Left lobe of liver (tissue), 1 donor: ENCODE data around the gene RAB1A.

- PRO-cap = no peak
Measured at GRCh38 chr2:64096022-64096700, 48.1 kb downstream of the PELI1 start.

GRCh38 chr2:64460821-64461597, 7.0 kb downstream of the LGALSL start:
- PRO-cap = no peak

DNA sequence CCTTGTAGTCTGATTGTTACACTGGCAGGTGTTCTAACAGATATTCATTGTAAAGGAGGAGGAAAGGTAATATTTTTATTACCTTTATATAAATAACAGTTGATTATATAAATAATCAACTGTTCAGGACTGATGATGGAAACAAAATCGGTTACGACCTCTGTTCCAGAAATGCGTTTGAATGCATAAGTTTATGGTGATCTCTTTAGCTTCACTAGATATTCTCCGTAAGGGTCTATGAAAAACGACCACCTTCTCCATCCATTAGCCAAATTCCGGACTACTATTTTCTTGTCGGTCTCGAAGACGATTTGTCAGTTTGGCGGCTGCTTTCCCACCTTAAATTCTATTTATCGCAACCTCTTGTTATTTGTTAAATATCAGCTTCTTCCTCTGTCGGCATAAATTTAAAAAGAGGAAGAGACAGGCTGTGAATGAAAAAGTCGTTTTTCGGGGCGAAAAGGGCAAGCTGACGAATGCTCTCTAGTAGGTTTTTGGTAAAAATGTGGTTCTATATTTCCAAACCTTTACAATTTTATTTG, 610 bp upstream of the AFTPH start:
- PRO-cap = no peak

DNA sequence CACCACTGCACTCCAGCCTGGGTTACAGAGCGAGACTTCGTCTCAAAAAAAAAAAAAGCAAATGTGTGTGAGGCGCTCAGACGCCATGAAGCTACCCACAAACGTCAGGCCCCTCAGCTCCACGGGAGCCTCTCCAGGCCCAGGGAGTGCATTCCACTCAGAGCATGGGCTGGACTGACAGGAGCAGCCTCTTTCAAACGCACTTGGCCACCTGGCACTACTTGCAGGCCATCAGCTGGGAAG, 26.9 kb downstream of the SERTAD2 start:
- PRO-cap = no peak

- PRO-cap = no peak
Measured at GRCh38 chr2:64634567-64635151, 19.1 kb downstream of the SERTAD2 start.

GRCh38 chr2:64637029-64637749, 16.5 kb downstream of the SERTAD2 start:
- PRO-cap = no peak

DNA sequence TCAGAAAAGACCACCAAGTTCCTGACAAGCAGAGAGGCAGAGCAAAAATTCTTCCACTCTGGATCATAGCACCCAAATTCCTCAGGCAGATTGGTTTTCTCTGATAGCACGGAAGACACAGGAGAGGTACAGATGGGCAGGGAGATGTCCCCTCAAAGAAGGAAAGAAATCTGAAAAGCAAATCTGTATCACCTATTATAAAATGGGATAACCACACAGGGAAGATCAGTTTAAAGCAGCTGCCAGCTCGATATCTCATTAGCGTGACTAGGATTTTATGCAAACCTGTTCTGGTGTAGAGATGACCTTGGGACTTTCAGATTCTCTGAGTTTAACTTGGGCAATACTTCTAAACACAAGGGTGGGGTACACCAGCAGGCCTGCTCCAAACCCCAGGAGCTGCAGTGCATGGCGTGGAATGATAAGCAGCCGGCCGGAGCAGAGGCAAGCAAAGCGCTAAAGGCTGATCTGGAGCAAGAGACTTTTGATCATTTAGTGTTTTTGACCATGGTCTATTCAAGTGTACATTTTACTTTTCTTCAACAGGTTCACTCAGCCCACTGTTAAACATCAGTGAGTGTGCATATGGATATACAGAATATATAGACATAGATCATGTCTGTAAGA, 4.7 kb downstream of the SERTAD2 start:
- PRO-cap = bidirectional peak, plus-strand start at position 388 of the sequence, minus-strand start at position 260 of the sequence

GRCh38 chr2:64685217-64685765, 31.6 kb upstream of the SERTAD2 start:
- PRO-cap = bidirectional peak, plus-strand start at chr2:64685701, minus-strand start at chr2:64685483

DNA sequence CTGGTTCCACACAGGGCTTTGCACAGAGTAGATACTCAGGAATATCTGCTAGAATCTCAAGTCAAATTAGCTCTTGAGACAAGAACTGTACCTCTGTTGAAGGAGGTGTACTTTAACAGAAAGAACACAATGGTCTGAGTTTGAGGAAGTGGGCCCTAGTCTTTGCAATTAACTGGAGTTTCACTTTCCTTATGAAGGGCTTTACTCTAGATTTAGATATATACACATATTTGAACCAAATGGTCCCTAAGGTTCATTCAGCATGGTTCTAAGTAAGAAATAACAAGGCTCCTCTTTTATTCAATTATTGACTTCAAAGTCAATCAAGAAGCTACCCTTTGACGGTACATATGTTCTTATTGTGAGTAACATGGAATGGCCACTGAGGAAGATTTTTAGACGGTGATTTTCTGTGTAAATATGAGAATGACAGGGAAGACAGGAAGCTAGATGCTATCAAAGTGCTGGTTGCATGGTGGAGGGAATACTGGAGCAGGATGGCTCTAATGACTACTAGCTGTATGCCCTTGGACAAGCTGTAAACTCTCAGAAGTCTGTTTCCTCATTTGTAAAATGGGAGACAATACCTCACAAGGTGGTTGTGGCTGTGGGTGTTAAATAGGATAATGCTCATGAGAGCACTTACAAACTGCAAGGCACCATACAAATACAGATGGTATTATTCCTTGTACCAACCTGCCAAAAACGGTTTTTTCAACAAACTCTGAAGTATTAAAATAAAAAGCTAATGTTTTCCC, 73.5 kb upstream of the SERTAD2 start:
- PRO-cap = no peak

DNA sequence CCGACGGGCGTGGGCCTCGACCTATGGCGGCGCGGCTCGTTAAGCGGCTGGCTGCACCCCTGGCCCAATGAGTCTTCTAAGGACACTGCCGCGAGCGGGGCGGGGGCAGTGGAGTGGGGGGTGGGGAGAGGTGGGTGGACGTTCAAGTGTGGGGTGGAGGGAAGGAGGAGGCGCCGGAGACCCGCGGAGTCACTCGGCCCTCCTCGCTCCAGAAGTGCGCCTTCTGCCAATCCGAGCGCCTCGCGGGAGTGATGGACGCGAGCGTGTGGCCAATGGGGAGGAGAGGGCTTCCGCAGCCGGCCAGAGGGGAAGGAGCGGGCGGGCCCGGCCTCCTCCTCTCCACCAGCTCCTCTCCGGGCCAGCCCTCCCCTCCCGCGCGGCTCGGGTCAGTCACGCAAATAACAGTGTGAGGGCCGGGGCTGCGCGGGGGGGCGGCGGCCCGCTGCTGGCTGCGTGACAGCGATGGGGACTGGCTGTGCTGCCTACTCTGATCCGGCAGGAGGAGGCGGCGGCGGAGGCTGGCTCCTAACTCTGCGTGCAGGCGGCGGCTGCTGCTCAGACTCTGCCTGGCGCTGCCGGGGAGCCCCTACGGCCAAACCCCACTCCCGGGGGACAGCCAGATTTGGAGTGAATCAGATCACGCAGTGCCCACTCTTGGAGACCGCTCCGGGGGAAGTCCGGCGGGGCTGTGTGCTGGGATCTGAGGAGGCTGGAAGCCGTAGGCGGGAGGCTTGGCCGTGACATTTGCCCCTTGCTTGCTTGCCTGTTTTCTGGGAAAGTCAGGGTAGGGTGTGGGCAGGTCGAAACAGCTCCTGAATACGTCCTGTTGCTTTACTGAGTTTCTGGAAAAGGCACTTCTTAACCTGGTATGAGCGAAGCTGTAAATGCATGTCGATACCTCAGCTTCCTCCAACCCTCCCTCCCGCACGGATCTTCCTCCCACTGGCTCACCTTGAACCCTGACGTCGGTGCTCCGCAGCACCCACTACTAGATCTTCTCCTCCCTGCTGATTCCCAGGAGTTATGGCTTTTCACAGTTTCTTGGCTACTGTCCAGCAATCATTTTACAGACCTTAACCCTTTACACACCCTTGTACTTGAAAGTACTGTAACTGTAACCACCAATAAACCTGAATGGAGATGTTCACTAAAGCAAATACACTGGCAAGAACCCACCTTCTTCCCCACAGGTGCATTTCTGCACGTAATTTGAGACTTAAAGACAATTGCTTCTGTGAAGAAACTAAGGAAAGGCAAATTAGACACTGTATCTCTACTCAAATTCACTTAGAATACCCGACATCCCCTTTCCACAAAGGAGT, 97.9 kb upstream of the SERTAD2 start:
- PRO-cap = bidirectional peak, plus-strand start at position 490 of the sequence, minus-strand start outside the sequence; bidirectional peak, plus-strand start at position 776 of the sequence, minus-strand start at position 692 of the sequence; unidirectional peak, minus-strand start at position 921 of the sequence; unidirectional peak, minus-strand start at position 997 of the sequence

GRCh38 chr2:64932174-64932880, 56.9 kb upstream of the SLC1A4 start:
- PRO-cap = no peak

GRCh38 chr2:64989856-64990179, 619 bp downstream of the SLC1A4 start:
- PRO-cap = no peak

GRCh38 chr2:65023922-65024341, 32.3 kb upstream of the CEP68 start:
- PRO-cap = no peak

DNA sequence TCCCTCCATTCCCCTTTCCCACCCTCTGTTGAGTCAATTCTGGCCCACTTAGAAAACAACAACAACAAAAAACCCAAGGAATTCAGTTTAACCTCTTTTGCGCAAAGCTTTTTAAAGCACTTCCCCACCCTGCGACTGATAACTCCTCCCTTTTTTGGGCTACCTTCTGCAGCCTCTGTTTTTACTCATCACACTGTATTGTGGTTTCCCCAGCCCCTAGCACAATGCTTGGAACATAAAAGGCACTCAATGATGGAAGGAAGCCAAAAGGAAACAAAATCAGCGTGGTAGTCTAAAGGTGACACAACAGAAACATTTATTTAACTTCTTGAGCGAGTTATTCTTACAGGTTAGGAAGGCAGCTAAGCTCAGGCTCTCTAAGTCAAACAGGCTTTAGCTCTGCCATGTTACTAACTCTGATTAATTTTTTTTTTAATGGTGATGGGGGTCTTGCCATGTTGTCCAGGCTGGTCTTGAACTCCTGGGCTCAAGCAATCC, 1.2 kb downstream of the CEP68 start:
- PRO-cap = no peak

DNA sequence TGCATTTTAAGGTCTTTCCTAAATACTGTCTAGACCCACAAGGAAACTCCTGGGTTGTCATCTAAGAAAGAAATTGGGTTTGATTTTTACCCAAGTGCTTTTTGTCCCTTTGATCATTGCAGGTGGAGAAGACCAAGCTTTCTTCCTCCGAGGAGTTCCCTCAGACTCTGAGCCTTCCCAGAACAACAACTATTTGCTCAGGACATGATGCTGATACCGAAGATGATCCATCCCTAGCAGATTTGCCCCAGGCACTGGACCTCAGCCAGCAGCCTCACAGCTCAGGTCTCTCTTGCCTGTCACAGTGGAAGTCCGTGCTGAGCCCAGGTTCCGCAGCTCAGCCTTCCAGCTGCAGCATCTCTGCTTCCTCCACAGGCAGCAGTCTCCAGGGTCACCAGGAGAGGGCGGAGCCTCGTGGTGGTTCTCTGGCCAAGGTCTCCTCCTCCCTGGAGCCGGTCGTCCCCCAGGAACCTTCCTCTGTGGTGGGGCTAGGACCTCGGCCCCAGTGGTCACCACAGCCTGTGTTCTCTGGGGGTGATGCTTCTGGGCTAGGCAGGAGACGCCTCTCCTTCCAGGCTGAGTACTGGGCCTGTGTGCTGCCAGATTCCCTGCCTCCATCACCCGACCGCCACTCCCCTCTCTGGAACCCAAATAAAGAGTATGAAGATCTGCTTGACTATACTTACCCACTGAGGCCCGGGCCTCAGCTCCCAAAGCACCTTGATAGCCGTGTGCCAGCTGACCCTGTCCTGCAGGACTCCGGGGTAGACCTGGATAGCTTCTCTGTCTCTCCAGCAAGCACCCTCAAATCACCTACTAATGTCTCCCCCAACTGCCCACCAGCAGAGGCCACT, 15.3 kb downstream of the CEP68 start:
- PRO-cap = no peak

DNA sequence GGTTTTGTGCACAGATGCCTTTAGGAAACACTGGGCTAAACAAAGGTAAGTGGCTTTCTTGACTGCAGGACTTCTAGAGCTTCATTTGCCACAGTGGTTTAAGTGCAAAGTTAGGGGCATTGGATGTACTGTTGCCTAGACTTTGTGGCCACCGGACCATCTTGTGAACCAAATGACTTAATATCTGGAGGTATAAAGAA, 17.0 kb downstream of the CEP68 start:
- PRO-cap = no peak

- PRO-cap = bidirectional peak, plus-strand start at chr2:65130451, minus-strand start at chr2:65130106
Measured at GRCh38 chr2:65129853-65130376, at the start of gene RAB1A. TSS of gene RAB1A (minus strand) at chr2:65130106.

GRCh38 chr2:65269896-65270357, 42.3 kb downstream of the ACTR2 start:
- PRO-cap = no peak

DNA sequence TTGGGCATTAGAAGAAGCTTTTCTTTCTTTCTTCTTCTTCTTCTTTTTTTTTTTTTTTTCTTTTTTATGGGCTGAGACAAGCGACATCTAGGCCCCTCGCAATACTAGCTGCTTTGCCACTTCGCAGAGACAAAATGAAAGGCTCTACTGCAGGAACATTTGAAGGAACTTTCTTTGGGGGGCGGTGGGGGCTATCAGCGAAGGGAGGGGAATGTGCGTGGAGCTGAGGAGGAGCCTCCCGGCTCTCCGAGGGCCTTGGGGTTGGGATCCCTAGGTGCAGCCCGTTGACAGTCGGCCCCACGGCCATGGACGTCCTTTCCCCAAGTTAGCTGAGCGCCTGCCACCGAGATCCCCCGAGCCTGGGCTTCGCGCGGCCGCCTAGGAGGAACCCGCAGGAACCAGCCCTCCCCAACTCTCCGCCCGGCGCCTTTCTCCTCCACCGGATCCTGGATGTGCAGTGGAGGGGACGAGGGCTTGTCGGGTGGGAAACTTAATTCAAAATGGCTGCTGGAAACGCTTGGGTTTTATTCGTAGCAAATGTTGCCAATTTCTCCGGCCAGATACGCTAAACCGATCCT, 4.2 kb downstream of the MEIS1 start:
- PRO-cap = no peak

GRCh38 chr2:66446954-66447262, 12.0 kb downstream of the MEIS1 start:
- PRO-cap = no peak